H4 (cell line): ENCODE measurements around a stretch of chr12.

GRCh38 chr12:110282056-110282519 lies 1.0 kb downstream of the ATP2A2 start:
- RAMPAGE, long total RNA: no peak

- RAMPAGE, long total RNA: no peak
Observed at GRCh38 chr12:110311965-110312490, 31.0 kb downstream of the ATP2A2 start.

GRCh38 chr12:110332290-110332504 lies 51.1 kb downstream of the ATP2A2 start:
- RAMPAGE, long total RNA: no peak

- RAMPAGE, long total RNA: no peak
Observed at GRCh38 chr12:110498635-110499724, 2.9 kb downstream of the VPS29 start.

DNA sequence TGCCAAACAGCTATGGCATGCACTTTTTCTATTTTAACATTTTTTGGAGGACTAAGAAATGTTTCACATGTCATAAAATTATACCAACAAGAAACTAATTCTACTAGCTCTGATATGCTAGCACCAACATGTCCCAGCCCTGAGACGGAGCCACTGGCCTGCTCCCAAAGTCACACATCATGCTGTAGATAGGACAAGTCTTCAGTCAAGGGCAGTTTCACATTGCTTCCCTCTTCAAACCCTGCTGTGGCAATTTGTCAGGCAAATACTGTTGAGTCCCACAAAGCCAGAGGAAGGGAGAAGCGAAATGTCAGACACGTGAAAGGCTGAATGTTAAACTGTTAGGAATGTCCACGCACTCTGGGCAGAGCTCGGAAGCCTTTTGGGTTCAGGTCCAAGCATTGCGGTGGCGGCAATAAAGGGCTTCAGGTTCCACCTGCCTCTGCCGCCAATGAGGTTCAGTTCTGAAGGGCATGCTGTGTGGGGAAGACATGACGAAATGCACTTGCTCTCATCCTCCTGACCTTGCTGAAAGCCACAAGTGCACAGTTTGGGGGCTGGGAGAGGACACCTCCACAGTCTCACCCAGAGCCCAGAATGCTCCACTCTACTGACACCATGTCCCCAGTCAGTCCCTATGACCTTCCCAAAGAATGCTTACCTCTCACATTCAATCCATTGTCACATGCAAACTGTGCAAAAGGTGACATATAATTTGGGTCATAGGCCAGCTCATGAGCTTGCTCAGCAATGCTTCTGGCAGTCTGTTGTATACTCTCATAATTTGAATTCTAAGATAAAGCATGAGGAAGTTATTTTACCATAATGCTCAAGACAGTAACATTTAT lies 35.6 kb downstream of the RAD9B start:
- RAMPAGE, long total RNA: no peak

DNA sequence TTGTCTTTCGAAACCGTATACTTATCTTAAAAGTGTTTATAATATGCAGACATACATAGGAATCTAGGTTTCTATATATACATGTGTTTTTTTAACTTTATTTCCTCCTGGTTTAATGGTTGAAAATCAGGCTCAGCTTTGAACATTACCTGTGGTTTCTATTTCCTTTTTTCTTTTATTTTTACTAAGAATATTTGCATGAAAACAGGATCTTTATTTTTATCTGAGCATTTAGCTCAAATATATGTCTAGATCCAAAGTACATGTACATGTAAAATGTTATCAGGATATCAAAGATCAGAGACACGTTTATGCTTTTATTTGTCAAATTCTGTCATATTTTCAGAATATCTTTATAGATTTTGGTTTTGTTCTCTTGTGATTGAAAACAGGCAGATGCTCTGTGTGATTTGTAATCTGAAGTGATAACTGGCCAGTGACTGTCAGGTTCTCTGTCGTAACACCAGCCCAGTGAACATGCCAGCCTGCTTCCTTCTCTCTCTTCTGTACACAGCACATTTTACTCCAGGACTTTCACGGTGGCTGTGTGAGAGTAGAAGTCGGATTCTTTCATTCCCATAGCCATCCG lies 13.7 kb downstream of the TCTN1 start:
- RAMPAGE, long total RNA: no peak

DNA sequence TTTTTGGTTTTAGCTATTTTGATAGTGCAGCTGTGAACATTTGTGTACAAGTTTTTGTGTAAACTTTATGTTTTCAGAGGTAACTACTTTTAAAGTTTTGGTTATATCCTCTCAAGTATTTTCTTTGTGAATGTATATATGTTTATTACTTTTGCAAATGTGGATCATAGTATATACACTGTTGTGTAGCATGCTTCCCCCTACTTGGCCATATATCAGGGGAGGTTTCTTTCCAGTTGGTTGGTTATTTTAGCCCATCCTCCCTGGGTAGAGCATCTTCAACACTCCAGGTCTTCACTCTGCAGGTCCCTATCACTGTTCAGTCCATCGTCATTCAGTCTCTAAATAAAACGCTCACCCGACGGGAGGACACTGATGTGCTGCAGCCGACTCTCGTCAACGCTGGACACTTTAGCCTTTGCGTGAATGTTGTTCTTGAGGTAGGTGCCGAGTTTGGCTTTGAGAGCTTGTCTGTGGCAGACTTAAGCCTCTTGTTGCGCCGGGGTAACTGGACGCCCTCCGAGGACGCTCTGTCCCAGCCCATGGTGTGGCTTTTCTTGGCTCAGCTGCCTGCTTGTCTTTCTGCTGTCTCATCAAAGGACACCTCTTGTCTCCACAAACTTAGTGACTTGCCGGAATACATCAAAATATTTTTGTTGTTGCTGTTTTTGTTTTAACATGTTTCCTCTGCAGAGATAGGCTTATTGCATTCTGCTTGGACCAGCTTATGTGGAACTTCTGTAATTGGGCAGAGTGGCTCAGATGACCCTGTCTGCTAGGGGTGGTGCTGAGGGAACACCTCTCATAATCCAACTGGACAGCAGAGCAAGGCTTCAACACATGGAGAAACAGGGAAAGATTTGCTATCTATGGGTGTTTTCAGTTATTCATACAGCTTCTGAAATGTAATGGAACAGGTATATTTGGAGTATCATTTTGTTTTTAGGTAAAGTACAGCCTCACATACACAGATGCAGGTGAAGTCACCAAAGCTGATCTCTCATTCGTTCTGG lies 26.5 kb downstream of the TCTN1 start:
- RAMPAGE, long total RNA: no peak

- RAMPAGE, long total RNA: no peak
Observed at GRCh38 chr12:110648592-110649087, 34.7 kb downstream of the TCTN1 start.

GRCh38 chr12:110744715-110745453 lies 2.2 kb upstream of the PPP1CC start:
- RAMPAGE, long total RNA: no peak

- RAMPAGE, long total RNA: no peak
Observed at GRCh38 chr12:110934305-110934830, 14.0 kb upstream of the MYL2 start.

- RAMPAGE, long total RNA: no peak
Observed at GRCh38 chr12:111035352-111036056, 1.5 kb downstream of the CUX2 start.

DNA sequence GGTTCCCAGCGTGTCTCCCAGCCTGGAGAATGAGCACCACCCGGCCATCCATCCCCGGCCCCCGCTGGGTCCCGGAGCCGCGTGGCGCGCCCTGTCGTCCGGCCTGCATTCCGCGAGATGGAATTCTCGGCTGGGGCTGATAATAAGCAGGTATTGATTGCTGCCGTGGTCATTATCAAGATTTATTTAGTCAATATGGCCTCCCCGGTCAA lies 13.0 kb downstream of the CUX2 start:
- RAMPAGE, long total RNA: no peak

GRCh38 chr12:111360903-111361649 lies 7.8 kb downstream of the PHETA1 start:
- RAMPAGE, long total RNA: no peak

GRCh38 chr12:111411052-111411785 lies 5.5 kb downstream of the SH2B3 start:
- RAMPAGE, long total RNA: no peak

DNA sequence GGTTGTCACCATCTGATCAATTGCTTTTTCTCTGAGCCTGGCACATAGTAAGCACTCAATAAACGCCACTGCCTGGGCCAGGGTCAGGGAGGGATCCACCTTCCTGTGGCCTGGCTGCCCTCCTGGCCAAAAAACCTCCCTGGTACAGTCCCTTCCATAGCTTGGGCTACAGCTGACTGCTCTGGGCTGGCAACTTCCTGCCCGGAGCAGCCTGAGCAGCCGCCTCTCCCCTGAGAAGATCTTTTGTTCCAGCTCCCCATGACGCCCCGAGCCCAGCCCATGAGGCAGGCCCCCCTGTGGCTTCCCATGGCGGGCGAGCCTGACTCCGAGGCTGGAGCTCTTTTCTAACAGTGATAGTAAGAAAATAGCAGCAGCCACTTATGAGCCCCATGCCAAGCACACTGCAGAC lies 6.4 kb downstream of the SH2B3 start:
- RAMPAGE, long total RNA: no peak

DNA sequence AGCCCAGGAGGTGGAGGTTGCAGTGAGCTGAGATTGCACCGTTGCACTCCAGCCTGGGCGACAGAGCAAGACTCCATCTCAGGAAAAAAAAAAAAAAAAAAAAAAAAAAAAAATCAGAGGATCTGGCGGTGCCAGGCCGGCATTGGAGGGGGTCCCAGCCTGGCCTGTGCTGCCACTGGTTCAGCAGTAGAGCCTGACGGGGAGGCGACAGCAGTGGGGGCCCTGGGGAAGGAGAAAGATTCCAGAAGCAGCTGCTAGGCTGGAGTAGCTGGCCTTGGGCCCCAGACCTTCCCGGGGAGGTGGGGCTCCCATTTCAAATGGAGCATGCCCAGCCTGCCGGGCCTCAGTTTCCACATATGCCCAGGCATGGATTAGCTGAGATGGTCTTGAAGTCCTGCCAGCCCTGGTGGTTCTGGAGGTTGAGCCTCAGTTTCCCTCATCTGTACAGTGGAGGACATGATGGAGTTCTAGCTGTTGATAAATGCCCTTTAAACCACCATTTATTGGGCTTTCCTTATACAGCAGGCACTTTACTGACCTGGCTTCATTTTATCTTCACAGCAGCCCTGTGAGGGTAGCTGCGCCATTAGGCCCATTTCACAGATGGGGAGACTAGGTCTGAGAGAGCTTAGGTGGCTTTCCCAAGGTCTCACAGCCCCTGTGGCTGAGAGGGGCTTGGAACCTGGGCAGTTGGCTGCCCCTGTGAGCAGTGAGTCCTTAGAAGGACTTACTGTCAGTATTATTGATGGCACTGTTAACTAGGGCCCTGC lies 21.8 kb downstream of the SH2B3 start:
- RAMPAGE, long total RNA: no peak

- RAMPAGE, long total RNA: no peak
Observed at GRCh38 chr12:111443607-111443923, 37.8 kb downstream of the SH2B3 start.

- RAMPAGE, long total RNA: no peak
Observed at GRCh38 chr12:111445830-111446635, 40.3 kb downstream of the SH2B3 start.

GRCh38 chr12:111449245-111449937 lies 43.7 kb downstream of the SH2B3 start:
- RAMPAGE, long total RNA: no peak

DNA sequence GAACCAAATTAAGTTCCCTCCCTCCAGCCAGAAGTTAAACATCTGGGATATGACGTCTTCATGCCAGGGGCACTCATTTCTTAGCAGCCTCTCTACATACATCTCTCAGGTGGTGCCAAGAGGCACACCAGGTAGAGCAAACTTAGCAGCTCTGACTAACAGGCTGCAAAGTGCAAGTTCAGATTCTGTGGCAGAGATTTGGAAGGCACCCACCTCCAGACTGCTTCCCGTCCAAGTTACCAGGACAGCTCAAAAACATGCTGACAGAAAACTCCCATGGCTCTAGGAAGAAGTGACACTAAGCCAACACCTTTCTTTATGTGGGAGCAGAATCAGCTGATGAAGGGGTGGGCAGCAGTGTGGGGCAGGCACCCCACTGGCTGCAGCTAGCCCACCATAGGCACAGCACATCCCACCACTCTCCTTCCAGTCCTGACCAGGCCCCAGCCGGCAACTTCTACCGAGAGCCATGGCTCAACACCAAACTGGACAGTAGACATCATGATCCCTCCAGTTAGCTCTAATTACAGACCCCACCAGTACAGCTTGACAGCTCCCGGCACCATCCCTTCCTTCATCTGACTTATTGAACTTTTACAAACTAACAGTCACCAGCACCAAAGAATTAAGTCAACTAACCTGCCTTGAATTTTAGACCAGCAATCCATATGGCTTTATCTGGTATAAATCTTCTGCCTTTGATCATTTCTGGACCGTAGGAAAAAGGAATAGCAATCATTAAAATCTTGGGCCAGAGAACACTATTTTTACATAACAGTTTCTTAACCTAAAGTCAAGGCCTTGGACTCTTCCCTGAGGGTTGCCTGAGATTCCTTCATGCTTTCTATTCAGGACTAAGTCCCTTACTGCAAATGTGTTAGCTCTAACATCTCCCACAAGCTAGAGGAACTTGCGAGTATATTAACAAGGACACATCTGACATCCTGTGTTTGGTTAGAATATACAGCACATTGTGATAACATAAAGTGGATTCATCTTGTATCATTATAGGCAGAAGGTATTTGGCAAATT lies 45.1 kb downstream of the SH2B3 start:
- RAMPAGE, long total RNA: no peak